Mesenchymal stem cell of Wharton's jelly (primary cell): ENCODE measurements around a stretch of chr19.

- CAGE, long polyA plus RNA, result no peak
These were observed 36.5 kb upstream of the EPHX3 start for GRCh38 chr19:15268785-15269193.

- CAGE, long polyA plus RNA, result no peak
These were observed 39.2 kb downstream of the BRD4 start for GRCh38 chr19:15293032-15293618.

- CAGE, long polyA plus RNA, result no peak
These were observed 28.3 kb downstream of the BRD4 start for GRCh38 chr19:15303822-15304642.

- CAGE, long polyA plus RNA, result no peak
These were observed 21.0 kb downstream of the AKAP8 start for GRCh38 chr19:15358312-15359337.

GRCh38 chr19:15453248-15453640 is 3.5 kb upstream of the WIZ start:
- CAGE, long polyA plus RNA, result no peak

DNA sequence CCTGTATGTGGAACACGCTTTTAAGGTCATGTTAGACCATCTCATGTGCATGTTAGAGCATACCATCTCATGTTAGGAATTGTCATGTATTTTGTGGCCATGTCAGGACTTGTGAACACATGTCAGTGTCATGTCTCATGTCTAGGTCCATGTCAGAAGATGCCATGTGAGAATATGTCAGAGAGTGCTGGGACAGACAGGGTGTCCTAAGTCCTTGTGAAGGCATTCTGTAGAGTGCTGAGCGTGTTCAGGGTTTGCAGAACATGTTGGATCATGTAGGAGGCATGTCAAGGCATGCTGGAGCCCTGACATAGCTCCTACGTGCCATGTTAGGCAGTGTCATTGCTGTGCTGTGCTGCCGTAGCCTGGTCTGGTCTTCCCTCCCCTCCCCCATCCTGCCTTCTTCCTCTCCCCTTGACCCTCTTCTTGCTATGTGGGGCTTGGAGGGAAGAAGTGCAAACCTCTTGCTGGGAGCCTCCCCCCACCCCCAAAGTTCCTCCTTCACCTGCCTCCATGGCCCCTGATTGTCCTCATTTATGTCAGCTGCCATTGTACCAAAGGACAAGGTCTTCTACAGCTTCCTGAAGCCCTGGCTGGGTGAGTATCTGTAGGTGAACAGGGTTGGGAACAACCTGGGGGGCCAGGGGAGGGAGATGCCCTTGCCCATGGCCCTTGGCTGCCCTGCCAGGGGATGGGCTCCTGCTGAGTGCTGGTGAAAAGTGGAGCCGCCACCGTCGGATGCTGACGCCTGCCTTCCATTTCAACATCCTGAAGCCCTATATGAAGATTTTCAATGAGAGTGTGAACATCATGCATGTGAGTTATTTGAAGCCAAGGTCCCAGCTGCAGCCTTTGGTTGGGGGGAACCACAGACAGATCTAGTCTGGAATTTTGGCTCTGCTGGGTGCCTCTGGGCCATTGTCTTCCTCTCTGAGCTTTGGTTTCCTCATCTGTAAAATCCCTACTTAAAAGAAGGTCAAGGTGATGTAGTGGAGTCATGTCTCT is 6.1 kb downstream of the CYP4F3 start:
- CAGE, long polyA plus RNA, result no peak

DNA sequence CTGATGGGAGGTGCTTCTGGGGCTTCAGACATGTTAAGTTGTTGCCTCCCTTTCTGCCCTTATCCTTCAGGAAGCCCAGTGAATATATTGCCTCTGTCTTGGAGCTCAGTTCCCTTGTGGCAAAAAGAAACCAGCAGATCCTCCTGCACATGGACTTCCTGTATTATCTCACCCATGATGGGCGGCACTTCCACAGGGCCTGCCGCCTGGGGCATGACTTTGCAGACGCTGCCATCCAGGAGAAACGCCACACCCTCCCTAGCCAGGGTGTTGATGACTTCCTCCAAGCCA is 6.0 kb upstream of the CYP4F12 start:
- CAGE, long polyA plus RNA, result no peak

DNA sequence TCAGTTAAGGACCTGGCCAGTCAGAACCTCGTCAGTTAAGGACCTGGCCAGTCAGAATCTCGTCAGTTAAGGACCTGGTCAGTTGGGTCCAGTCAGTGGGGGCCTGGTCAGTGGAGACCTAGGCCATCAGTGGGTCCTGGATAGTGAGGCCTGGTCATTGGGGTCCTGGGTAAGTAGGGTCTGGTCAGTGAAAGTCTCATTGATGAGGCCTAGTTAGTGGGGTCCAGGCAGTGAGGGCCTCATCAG is 42.7 kb upstream of the TPM4 start:
- CAGE, long polyA plus RNA, result no peak

GRCh38 chr19:16075391-16075743 is 928 bp upstream of the TPM4 start:
- CAGE, long polyA plus RNA, result no peak

GRCh38 chr19:16197080-16197353 is 694 bp upstream of the AP1M1 start:
- CAGE, long polyA plus RNA, result no peak

DNA sequence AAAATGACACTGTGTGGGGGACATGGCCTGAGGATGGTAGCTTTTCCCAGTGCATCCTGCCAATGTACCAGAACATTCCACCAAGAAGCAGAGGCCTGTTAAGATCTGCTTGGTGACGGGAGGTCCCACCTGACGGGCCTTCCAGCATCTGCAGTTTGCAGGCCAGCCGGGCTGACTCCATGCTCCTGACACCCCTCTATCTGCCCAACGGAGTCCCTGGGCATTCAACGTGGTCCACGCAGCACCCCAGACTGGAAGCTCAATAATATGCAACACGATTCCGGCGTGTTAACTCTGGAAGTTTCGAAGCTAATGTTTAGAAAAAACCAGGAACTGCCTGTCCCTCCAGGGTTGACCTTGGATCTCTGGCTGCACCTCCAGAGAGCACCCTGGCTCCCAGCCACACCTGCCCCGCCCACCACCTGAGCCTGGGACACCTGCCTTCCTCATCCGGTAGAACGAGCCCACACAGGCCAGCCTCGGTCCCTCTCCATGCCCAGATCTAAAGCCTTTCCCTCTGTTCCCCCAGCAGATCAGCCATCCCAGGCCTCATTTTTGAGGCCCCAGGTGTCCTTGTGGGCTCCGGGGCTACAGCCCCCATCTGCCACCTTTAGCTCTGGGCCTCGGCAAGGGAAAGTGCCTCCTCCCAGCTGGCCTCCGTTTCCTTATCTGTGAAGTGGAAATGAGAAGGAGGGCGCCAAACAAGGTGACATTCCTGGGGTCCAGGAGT is 38.5 kb downstream of the KLF2 start:
- CAGE, long polyA plus RNA, result no peak

GRCh38 chr19:16368817-16370314 is 44.7 kb downstream of the KLF2 start:
- CAGE, long polyA plus RNA, result no peak

GRCh38 chr19:16384330-16384818 is 59.7 kb downstream of the KLF2 start:
- CAGE, long polyA plus RNA, result no peak

DNA sequence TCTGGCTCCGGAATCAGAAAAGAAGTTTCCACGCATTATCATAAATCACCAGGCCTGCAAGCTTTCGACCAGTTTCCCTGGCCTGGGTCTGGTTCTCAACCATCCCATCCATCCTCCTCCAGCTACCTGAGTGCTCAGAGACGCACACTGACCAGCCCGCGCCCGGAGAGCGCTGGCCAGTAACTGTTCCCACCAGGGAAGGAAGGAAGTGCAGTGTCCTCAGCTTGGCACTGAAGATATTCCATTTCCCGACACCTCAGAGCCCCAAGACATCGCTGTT is 29.2 kb downstream of the EPS15L1 start:
- CAGE, long polyA plus RNA, result no peak

GRCh38 chr19:16457445-16458765 is 13.9 kb downstream of the EPS15L1 start:
- CAGE, long polyA plus RNA, result no peak

DNA sequence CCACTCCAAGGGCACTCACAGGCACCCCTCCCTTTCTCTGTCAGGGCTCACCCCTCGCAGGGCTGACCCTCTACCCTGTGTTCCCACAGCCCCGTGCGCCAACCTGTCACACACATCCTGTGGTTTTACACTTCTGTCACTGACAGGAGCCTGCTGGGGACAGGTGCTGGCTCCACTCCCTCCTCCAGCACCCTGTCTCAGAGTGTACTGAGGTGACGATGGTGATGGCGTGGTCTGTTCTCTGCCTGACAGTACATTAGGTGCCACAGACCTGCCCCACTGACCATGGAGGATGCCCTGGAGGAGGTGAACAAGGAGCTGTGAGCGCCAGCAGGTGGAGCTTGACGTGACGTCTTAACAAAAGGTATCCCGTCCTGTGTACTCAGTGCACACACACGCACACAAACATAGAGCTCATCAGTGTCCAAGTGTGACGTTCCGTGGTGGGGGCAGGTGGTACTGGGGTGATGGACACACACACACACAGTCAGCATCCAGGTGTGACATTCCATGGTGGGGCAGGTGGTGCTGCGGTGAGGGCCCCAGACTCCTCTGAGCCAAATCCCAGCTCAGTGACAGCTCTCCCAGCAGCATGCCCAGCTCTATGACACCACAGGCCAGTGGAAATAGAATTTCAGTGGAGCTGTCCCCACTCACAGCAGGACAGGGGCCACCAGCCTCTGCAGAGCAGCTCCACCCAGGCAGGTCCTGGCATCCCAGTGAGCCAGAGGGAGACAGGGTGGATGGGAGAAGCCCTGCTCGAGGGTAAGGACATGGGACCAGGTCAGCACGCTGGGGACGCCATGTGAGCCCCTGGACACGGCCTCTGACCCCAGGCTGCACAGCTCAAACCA is 21.0 kb downstream of the C19orf44 start:
- CAGE, long polyA plus RNA, result no peak

- CAGE, long polyA plus RNA, result no peak
These were observed 12.5 kb downstream of the CHERP start for GRCh38 chr19:16529507-16530333.

DNA sequence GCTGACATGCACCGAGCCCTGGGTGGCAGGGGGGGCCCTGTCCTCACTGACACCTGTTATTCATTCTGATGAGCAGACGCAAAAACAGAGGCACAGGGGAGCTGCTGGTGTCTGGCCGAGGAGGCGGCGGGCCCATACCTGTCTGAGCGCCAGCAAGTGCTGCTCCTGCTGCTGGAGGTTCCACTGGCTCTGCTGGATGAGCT is 7.0 kb downstream of the CHERP start:
- CAGE, long polyA plus RNA, result no peak

DNA sequence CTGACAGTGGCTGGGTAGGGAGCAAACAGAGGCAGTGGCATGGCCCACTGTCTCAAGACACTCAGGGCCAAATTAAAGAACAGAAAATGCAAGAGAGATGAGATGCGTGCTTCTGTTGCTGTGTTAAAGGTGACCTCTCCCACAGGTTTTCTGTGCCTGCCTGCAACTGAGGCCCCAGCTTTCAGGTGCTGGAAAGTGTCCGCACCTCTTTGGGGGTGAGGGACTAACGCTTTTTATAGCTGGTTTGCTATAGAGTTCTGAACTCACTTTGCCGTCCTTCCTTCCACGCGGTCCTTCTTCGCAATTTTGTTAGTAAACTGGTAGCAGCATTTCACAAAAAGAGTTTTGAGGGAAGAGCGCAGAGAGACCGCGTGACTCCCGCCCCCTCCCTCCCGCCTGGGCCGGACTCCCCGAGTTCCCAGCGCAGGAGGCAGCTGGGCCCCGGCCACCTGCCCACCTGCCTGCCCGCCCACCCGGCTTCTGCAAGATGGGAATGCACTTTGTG is 3.3 kb upstream of the SLC35E1 start:
- CAGE, long polyA plus RNA, result no peak

DNA sequence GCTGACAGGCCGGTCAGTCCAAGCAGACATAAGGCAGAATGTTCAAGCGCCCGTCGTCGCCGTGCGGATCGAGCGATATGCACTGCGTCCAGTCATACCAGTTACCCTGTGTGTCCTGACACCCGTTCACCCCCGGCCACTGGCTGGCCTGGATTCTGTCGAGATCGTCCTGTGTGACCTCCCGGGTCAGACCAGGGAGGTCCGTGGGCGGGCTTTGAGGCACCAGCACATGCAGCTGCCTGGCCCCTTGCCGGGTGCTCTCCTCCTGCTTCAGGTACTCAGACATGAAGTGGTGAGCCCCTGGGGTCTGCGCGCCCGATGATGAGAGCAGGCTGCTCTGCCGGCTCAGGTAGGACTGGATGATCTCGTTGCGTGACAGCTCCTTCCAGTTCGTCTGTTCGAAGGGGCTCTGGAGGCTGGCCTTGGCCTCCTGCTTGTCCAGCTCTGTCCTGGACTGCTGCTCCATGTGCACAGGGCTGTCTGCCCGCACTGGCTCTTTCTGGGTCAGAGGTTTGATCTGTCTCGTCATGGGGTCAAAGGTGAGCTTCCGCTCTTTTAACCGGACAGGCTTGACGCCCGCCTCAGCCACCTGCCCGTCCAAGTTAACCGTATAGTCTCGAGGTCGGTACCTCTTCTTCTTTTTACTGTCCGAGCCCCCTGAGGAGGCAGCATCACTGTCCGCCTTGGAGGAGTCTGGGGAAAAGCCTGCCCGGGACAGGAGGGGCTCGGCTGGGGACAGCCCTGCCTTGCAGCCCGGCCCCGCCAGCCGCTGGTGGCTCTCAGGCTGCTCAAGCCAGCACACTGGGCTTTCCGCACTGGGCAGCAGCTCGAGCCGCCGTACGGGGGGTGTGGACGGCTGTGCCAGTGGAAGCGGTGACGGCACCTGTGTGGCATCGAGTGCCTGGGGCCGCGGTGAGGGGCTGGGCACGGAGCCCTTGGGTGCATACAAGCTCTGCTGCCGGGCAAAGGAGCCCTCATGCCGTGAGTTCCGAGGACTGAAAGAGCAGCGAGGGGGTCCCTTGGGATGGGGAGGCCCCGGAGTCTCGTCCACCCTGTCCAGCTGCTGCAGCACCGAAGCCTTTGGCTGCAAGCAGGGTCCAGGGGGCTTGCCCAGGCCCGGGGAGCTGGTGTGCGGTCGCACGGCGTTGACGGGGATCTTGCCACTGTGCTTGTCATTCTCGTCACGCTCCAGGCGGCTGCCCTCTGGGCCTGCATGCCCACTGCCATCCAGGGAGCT is 4.2 kb upstream of the SLC35E1 start:
- CAGE, long polyA plus RNA, result no peak